Gallbladder (tissue), 1 donor: ENCODE measurements around the gene FBXL20.

GRCh38 chr17:38676825-38677387 is 2.1 kb upstream of the EPOP start:
- PRO-cap: no peak

DNA sequence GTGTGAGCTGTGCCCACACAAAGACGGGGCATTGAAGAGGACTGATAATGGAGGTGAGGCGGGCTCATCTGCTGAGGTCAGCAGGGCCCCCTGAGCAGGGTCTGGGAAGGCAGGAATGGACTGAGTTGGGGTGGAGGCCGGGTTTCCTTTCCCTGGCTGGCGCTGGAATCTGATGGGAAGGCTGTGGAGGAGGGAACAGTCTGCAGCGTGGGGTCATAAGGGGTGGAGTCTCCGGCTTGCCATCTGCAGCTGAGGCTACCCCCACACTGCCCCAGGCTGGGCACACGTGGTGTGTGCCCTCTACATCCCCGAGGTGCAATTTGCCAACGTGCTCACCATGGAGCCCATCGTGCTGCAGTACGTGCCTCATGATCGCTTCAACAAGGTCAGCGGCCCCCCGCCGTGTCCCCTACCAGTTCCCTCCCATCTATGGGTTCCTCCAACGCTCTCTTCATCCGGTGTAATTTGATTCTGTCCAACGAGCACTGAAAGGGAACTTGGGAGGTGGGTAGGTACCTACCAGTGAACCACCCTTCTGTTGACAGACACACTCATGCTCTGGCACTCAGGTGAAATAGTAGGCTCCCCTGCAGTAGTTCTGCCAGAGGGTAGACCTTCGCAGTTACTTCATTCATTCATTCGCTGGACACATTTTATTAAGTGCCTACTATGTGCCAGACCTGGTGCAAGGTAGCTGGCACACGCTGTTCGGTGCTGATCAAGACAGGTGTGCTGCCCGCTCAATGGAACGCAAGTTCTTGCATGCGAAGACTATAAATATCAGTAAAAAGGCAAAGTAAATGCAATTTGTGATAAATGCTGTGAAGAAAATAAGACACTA is 2.6 kb downstream of the MLLT6 start:
- PRO-cap: no peak

GRCh38 chr17:38716260-38716936 is 11.3 kb downstream of the MLLT6 start:
- PRO-cap: no peak

DNA sequence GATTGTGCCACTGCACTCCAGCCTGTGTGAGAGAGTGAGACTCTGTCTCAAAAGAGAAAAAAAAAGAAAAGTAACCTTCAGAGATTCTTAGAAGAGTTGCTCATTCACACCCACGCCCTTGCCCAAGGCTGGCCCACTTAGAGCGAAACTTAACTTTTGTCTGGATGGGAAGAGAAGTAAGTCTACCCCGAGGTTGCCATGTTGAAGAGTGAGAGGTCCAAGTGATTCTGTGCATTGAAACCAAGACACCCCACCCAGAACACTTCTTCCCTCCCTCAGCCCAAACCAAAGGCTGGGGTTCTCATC is 2.4 kb upstream of the CISD3 start:
- PRO-cap: no peak

DNA sequence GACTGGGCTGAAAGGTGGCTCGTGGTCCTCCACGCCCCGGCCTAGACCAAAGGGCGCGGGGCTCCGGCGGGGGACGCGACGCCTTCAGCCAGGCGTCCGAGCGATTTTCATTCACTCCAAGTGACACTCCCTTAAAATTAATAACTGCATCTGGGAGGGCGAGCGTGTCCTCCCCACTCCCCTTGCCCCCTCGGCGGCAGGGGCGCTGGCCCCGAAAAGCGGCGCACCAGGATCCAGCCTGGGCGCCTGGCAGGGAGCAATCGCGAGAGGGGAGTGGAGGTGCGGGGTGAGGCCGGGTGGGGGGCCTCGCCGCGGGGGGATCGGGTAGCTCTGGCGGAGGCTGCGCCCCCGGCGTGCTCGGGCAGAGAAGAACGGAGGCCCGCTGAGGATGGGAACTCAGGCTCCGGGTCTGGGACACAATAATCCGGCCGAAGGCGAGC is 607 bp upstream of the PCGF2 start:
- PRO-cap: no peak

- PRO-cap: unidirectional peak, plus-strand start at chr17:38885671
These were observed 15.6 kb downstream of the LASP1 start for GRCh38 chr17:38885506-38885898.

GRCh38 chr17:38886378-38886949 is 16.6 kb downstream of the LASP1 start:
- PRO-cap: no peak

- PRO-cap: no peak
These were observed 45.3 kb downstream of the FBXO47 start for GRCh38 chr17:38921896-38922322.

GRCh38 chr17:38984929-38985258 is 17.7 kb upstream of the FBXO47 start:
- PRO-cap: no peak

DNA sequence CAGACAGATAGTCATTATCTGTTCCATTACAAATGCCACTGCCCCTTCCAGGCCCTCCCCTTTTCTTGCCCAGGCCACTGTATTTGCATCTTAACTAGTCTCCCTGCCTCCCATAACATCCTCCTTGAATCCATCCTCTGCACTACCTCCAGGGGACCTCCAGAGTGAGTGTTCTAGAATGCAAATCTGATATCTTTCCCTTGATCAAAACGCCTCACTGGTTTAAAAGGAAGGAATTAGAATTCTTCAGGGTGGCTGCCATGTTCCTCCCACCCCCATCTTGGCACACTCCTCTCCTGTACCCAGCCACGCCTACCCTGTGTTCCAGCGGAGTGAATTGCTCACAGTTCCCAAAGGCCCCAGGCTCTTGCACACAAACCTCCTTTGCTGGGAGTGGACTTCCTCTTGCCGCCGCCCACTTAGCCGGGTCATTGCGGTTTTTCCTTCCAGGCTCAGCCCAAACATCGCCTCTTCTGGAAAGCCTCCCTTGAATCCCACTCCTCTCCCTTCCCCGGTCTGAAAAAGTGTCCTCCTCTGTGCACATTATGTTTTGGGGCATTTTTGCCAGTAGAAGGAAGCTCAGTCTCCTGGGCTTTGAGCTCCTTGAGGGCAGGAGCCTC is 35.0 kb upstream of the FBXO47 start:
- PRO-cap: no peak

DNA sequence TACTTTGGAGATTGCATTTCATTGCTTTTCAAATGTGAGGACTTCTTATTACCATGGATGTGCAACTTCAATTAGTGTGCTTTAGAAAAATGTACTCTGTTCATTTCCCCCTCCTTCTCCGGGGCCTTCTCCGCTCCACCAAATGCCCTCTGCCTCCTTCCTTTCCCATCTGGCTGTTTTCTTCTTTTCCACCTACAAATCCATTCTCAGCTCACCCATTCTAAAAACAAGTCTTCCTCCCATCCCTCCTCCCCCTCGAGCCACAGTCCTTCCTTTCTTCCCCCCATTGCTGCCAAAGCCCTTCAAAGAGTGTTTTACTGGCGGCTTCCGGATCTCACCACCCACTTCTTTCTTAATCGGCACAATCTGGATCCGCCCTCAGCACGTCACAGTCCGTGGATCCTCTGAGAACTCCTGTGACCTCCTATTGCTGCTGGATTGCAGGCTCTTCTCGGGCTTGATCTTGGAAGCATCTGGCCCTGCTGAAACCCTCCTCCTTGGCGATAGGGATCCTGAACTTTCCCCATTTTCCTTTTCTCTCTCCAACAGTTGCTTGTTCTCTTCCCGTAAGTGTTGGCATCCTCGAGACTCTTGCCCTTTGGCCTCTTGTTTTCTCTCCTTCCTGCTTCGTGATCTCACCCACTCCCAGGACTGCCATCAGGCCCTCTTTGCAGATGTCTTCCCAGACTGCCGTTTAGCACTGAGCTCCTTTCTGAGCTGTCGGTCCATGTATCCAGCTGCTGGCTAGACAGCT is 35.9 kb upstream of the FBXO47 start:
- PRO-cap: no peak

DNA sequence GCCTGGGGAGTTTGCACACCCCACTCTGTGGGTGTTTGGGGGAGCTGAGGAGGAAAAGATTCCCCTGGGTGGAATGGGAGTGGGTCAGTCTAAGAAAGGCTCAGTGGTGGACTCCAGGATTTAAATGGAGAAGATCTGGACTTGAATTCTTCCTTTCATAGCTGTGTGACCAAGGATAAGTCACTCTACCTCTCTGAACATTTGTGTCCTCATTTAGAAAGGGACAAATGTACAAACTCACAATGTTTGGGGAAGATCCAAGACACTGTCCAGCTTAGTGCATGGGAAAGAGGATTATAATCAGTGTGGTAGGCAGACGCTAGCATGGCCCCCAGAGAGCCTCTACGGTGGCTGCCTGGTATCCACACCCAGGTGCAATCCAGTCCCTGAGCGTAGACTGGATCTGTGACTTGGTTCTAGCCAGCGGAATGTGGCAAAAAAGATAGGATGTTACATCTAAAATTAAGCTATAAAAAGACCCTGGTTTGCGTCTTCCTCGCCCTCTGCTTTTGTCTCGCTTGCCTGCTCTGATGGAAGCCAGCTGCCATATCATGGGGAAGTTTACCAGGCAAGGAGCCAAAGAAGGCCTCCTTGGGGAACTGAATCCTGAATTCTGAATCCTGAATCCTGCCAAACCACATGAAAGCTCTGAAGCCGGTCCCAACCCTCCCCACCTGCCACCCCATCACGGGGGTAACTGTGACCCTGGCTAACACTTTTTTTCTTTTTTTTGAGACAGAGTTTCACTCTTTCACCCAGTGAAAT is 51.7 kb downstream of the PLXDC1 start:
- PRO-cap: no peak

GRCh38 chr17:39110294-39111132 is 40.9 kb downstream of the PLXDC1 start:
- PRO-cap: no peak

GRCh38 chr17:39167398-39167954 is 1.5 kb upstream of the ARL5C start:
- PRO-cap: no peak

- PRO-cap: no peak
These were observed 12.1 kb downstream of the RPL19 start for GRCh38 chr17:39212162-39212650.

- PRO-cap: no peak
These were observed 12.8 kb downstream of the STAC2 start for GRCh38 chr17:39212772-39213459.

DNA sequence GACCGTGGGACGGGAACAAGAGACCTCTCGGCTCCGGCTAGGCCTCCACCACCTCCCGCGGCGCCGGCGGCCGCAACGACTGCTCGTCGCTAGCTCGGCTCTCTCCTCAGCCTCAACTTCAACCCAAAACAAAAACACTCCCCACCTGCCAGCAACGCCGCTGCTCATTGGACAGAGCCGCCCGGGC is at the start of gene FBXL20:
Gene FBXL20 (minus strand): TSS at position 106 of the 187 bp plus-strand sequence.
- PRO-cap: bidirectional peak, plus-strand start outside the sequence, minus-strand start at position 81 of the sequence

DNA sequence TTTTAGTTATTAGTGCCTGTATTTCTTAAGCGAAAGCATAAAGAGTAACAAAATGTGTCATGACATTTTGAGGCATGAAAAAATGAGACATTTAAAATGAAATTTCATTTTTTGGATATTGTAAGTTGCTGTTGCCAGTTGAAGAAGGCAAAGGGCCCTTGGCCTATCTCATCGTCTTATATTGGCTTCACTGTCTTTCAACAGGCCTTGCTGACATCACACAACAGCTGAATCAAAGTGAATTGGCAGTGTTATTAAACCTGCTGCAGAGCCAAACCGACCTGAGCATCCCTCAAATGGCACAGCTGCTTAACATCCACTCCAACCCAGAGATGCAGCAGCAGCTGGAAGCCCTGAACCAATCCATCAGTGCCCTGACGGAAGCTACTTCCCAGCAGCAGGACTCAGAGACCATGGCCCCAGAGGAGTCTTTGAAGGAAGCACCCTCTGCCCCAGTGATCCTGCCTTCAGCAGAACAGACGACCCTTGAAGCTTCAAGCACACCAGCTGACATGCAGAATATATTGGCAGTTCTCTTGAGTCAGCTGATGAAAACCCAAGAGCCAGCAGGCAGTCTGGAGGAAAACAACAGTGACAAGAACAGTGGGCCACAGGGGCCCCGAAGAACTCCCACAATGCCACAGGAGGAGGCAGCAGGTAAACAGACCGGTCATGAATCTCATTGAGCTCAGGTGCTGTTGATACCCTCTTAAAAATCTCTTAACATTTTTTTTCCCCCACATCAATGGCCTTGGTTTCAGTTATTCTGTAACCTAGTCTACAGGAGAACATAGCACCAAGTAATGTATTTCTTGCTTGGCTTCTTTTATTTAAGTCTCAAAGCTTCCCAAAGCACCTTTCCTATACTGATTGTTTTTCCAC is 64.6 kb downstream of the CDK12 start:
- PRO-cap: no peak

DNA sequence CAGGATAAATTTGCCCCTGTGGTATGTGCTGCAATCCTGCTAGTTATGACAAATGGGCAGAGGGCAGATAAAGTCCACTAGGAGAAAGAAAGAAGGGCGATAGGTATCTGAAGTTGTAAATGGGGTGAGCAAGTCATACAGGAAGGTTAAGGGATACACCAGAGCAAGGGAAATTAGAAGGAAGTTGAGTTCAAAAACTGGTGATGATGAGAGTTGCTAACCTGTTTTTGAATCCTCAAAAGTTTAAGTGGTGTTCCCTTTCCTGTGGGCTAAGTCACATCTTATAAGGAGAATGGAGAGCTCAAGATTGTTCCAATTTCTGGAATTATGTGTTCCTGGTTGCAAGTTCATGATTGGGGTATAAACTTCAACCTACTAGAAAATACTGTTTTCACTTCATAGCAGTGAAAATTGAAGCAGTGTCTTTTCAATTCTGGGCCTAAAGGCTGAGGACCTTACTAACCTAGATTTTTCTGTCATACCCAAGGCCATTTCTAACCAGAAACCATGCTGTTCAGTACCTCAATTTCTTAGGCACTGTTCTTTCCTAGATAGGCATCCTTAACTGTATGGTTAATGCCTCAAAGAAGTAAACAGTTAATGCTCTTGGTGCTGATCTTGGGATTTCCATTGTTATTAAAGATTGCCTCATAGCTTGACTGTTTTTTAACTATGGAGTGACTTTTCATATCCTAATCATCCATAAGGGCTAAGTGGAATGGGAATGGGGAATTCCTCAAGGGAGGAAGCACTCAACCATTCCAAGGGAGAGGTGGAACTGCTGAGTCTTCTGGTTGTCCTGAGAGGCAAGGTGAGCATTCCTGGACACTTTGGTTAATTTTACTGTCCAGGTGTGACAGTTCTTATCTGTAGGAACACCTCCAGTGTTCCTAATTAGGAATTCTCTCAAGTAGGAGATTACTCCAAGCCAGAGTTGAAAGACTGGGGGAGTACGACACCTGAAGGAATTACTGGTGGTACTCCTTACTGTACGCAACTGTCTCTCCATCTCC is 72.2 kb downstream of the NEUROD2 start:
- PRO-cap: no peak

GRCh38 chr17:39621814-39622351 is 4.9 kb upstream of the PPP1R1B start:
- PRO-cap: no peak